Measurements from ENCODE around the genes C5orf58 and GABRP.

DNA sequence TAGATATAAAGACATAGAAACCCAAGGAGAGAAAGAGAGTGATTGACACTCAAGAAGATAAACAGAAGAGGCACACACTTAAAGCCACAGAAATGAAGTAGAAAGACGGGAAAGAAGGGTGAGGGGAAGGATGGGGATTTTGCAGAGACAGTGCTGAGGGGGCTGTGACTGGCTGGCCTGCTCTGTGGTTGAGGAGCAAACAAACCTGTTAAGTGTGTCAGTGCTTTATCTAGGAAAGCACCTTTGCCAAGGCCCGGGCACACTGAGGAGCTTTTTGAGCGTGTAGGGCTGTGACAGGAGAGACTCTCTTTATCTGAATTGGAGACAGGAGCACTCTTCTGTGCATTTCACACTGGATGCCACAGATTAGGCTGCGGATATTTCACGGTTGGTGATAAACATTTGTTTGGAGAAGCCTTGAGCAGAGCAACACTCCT is 109.1 kb downstream of the DOCK2 start:
- PRO-cap, result no peak
- RAMPAGE, long total RNA, 4 experiments, result no peak in any of the 4 experiments

- PRO-cap, result no peak
- RAMPAGE, long total RNA, 4 experiments, result no peak in any of the 4 experiments
These were observed 379 bp upstream of the INSYN2B start for GRCh38 chr5:169980631-169981116.

DNA sequence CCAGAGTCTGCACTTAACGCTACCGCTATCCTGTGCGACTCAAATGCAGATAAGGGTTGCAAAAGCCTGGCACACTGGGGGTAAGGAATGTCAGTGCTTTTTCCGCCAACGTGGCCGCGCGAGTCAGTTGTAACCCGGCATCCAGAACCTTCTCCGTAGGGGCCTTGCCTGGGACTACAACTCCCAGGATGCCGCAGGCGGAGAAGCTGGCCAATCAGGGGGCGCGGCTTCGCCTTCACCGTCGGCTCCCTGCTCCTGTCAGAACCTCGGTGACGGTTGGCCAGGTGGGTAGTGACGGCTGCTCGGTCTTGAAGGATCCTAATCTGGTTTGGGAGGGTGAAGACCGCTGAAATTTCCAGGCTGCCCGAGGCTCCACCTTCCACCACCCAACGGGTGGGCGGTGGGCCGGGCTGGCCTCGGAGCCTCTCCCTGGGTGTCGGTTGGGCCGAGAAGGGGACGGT is at the start of gene C5orf58:
C5orf58 (plus strand) TSS at position 262 of the 461 bp plus-strand sequence.
- PRO-cap, result no peak
- RAMPAGE, long total RNA, 4 experiments, result no peak in any of the 4 experiments

DNA sequence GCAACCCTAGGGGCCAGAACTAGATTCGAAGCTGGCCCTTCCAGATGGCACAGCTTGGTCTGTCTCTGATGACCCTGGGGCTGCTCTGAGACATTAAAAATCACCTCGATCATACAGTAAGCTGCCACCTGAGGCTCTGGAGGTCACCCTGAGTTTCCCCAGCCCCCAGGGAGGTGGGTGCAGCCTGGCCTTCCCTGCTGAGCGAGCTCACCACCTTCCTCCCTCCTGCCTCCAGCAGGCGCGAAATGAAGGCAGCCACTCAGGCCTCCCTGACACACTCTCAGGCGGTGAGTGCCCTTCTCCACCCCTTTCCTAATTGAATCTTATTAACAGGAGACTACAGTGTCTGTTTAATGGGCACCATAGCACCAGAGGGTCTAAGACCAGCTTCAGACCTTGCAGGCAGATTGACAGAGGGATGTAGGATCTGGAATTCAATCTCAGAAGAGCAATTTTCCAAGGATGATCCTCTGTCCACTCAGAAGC is 1.6 kb upstream of the KCNMB1 start:
- PRO-cap, result no peak
- RAMPAGE, long total RNA, 4 experiments, result no peak in any of the 4 experiments

GRCh38 chr5:170782243-170783019 is 1.1 kb upstream of the GABRP start:
- PRO-cap, result no peak
- RAMPAGE, long total RNA, 4 experiments, result no peak in any of the 4 experiments

DNA sequence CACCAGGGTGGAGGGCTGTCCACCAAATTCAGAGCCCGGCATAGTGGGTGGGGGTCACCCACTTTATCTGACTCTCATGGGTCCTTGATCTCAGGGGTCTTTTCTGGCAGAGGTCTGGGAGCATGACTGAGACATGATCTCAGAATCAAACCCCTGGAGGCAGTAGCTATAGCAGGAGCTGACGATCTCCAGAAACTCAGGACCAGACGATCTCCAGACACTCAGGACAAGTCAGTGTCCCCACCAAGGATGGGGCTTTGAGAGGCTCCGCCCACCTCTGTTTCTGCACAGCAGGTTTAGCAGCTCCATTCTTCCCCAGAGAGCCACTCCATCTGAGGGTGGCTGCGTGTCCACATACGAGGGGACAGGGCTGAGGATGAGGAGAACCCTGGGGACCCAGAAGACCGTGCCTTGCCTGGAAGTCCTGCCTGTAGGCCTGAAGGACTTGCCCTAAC is at the start of gene GABRP:
GABRP (plus strand) TSS at position 326 of the 455 bp plus-strand sequence.
- PRO-cap, result no peak
- RAMPAGE, long total RNA, 4 experiments, result no peak in any of the 4 experiments

DNA sequence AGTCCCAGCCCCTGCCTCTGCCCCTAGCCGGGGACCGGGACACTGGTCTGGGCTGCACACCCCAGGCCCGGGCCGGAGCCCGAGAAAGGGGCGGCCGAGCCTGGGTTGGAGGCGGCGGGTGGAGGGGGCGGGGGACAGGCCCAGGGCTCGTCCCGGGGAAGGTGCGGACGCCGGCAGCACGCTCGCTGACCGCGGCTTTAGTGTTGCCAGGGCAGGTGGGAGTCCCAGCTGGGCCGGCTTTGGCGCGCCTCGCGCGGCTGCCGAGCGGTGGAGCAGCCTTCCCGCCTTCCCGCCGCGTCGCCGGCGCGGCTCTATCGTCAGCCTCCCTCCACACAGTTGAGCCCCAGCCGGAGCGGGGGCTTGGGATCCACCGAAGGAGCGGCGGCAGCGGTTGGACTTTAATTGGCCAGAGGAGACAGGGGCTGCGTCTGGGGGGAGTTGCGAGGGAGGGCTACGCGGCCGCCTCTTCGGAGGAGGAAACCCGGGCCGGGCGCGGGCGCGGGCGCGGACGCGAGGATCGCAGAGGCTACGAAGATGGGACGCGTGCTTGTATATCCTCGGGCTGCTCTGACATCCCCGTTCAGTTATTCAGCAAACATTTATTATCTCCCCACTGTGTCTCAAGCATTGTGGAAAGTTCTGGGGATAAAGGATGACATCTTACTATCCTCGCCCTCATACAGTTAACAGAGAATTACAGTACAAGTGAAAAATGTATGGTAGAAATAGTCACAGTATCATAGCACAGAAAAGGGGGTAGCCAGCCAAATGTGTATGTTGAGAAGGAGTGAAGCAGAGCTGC is 557 bp downstream of the RANBP17 start:
- PRO-cap, result no peak
- RAMPAGE, long total RNA, 4 experiments, result no peak in any of the 4 experiments

DNA sequence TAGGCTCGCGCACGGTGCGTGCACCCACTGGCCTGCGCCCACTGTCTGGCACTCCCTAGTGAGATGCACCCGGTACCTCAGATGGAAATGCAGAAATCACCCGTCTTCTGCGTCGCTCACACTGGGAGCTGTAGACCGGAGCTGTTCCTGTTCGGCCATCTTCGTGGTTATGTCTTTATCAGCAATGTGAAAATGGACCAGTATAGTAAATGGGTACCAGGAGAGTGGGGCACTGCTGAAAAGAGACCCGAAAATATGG is 219.3 kb upstream of the TLX3 start:
- PRO-cap, result no peak
- RAMPAGE, long total RNA, 4 experiments, result no peak in any of the 4 experiments

GRCh38 chr5:171401116-171402215 is 13.8 kb downstream of the NPM1 start:
- PRO-cap, result no peak
- RAMPAGE, long total RNA, 4 experiments, result no peak in any of the 4 experiments

- PRO-cap, result no peak
- RAMPAGE, long total RNA, 4 experiments, result no peak in any of the 4 experiments
These were observed 73.7 kb downstream of the FGF18 start for GRCh38 chr5:171493012-171493590.

DNA sequence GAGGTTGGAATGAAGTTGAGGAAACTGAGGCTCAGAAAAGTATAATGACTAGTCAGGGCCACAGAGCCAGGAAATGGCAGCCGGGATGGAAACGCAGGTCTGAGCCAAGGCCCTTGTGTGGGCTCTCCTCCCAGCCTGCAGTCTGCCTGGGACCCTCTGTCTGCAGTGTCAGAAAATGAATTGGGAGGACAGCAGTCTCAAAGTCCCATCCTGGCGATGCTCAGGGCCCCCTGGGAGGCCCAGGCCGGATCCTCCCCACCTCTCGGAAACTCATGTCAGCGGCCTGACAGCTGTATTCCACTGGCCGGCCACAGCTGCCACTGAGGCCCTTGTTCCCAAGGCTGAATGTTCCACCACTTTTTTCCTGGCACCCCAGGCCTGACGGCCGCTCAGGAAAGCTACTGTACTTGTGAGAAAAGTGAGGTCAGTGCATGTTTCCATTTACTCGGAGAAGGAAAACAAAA is 179.9 kb downstream of the FGF18 start:
- PRO-cap, result no peak
- RAMPAGE, long total RNA, 4 experiments, result no peak in any of the 4 experiments

- PRO-cap, result no peak
- RAMPAGE, long total RNA, 4 experiments, result no peak in any of the 4 experiments
These were observed 84.5 kb upstream of the SMIM23 start for GRCh38 chr5:171701150-171701476.

DNA sequence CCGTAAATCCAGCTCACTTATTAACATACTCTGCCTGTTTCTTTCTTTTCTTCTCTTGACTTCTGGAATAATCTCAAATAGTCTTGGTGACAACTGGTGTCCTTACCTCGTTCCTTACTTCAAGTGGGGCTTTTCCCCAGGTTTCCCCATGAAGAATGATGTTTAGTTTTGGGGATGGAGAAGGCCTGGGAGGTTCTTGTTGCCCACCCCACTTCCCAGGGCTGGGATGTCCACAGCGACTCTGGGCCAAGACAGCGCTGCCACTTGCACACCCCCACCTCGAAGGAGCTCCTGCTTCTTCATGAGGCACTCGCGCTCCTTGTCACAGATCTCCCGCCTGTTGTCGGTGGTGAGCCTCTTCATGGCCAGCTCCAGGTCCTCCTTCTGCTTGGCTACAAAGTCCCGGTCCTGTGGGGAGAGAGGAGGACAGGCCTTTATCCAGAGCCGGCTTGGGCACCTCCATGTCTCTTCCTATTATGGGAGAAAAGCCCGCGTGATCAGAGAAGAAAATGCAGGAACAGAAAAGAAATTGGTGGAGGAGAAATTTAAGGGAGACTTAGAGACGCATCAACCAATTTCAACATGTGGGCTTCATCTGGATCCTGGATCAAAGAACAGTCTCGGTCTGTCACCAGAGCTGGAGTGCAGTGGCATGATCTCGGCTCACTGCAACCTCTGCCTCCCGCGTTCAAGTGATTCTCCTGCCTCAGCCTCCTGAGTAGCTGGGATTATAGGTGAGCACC is 54.6 kb upstream of the FBXW11 start:
- PRO-cap, result no peak
- RAMPAGE, long total RNA, 4 experiments, result no peak in any of the 4 experiments

- PRO-cap, result no peak
- RAMPAGE, long total RNA, 4 experiments, result no peak in any of the 4 experiments
These were observed 57.0 kb upstream of the FBXW11 start for GRCh38 chr5:172063476-172063829.

DNA sequence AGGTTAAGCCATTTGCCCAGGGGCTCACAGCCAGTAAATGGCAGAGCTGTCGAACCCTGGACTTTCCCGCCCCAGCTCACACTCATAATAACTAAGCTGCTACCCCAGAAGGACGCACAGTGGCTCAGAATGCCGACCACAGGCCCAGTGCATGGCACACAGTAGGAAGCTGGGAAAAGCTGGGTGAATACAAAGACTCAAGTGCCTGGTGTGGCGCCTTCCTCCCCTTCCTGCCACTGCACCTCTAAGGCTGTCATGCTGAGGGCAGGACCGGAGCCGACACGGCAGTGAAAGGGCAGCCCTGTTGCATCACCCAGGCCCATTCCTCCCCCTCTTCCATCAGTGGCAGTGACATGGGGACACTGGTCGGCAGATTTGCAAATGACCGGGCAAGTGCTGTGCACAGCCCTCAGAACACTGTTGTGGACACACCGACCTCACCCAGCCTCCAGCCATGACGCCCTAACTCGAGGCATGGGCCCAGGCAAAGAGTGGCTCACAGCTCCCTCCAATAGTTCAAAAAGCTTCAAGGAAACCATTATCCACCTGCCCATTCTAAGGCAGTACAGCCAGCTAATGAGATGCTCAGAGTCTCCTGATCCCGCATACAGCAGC is 84.0 kb downstream of the STK10 start:
- PRO-cap, result no peak
- RAMPAGE, long total RNA, 4 experiments, result no peak in any of the 4 experiments

DNA sequence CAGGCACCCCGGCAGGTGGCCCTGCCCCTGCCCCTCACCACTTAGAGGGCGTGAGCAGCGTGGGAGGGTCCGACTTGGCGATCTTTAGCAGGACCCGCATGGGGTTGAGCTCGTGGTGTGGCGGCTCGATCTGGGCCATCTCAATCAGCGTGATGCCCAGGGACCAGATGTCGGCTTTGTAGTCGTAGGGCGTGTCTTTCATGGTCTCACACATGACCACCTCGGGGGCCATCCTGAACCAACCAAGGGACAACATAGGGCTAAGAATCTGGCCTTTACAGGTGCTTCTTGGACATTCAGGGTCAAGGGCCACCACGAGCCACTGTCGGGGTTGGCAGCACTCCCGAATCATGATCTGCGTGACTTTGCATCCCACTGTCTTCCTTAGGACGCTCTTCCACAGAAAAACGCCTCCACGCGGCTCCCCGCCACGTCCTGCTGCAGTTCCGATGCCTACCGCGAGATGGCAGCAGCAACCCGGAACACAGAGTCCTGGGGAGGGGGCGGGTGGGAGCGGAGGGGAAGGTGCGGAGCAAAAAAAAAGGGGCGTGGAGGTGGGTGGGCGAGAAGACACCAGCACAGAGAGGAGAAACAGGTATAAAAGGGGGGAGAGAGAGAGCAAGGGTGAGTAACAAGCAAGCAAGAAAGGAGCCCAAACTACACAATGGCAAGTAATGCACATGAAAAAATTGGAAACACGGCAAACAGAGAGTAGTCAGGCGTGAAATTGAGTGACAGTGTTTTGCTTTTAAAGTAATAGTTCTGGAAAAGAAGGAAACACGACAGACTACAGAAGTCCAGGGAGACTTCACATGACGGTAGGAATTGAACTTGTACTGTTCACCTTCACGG is 81.2 kb downstream of the STK10 start:
- PRO-cap, result no peak
- RAMPAGE, long total RNA, 4 experiments, result no peak in any of the 4 experiments

DNA sequence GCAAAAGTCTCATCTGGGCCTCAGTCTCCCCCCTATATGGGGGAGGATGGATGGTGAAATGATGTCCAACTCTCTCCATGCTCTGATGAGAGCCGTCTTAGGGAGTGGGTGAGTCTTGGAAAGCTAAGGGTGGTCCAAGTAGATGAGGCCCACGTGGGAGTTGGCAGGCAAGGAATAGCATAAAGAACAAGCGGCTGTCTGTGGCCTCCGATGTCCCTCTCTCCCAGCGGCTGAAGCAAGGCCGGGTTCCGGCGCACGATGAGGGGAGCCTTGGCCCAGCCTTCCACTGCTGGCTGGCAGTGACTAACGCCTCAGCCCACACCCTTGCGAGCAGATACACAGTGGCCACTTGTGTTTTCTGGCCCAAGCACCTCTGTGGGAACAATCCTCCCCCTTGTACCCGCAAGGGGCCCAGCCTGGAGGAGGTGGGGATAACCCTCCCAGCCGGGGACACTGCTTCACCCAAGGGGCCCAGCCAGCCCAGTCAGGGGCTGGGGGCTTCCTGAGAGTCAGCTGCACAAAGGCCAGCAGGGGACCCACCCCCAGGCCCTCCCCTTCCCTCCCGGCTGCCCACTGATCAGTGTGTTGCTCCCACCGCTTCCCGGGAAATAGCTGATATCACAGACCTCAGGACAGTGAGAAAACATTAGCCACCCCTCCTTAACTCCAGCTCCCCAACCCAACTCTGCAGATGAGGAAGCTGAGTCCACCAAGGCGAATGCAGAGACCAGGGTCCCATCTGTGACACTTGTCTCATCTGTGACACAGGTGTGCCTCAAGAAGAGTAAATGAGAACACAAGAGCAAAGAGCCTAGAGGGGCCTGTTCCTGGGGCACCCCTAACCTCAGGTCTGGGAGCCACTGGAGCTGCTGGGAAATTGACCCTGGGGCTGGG is 23.2 kb downstream of the STK10 start:
- PRO-cap, result no peak
- RAMPAGE, long total RNA, 4 experiments, result no peak in any of the 4 experiments

DNA sequence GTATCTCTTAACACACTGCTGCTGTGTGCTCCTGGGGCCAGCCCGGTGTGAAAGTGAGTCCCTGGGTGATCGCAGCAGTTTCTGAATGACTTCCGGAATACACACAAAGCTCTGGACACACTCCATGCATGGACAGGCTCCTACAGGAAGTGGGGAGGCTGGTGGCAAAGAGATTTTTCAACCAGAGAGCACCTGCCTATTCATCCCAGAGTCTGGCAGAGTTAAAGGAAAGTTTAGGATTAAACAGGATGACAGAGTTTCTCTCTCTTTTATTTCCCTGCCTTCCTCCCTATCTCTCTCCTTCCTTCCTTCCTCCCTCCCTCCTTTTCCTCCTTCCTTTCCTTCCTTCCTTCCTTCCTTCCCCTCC is 38.5 kb upstream of the UBTD2 start:
- PRO-cap, result no peak
- RAMPAGE, long total RNA, 4 experiments, result no peak in any of the 4 experiments

GRCh38 chr5:172361297-172362047 is 77.9 kb upstream of the UBTD2 start:
- PRO-cap, result no peak
- RAMPAGE, long total RNA, 4 experiments, result no peak in any of the 4 experiments

GRCh38 chr5:172362599-172363027 is 79.0 kb upstream of the UBTD2 start:
- PRO-cap, result no peak
- RAMPAGE, long total RNA, 4 experiments, result no peak in any of the 4 experiments

Measured in Peyer's patch (tissue), 4 donors.